Zone of skin (tissue), 1 donor: ENCODE data around the gene FOXP1.

DNA sequence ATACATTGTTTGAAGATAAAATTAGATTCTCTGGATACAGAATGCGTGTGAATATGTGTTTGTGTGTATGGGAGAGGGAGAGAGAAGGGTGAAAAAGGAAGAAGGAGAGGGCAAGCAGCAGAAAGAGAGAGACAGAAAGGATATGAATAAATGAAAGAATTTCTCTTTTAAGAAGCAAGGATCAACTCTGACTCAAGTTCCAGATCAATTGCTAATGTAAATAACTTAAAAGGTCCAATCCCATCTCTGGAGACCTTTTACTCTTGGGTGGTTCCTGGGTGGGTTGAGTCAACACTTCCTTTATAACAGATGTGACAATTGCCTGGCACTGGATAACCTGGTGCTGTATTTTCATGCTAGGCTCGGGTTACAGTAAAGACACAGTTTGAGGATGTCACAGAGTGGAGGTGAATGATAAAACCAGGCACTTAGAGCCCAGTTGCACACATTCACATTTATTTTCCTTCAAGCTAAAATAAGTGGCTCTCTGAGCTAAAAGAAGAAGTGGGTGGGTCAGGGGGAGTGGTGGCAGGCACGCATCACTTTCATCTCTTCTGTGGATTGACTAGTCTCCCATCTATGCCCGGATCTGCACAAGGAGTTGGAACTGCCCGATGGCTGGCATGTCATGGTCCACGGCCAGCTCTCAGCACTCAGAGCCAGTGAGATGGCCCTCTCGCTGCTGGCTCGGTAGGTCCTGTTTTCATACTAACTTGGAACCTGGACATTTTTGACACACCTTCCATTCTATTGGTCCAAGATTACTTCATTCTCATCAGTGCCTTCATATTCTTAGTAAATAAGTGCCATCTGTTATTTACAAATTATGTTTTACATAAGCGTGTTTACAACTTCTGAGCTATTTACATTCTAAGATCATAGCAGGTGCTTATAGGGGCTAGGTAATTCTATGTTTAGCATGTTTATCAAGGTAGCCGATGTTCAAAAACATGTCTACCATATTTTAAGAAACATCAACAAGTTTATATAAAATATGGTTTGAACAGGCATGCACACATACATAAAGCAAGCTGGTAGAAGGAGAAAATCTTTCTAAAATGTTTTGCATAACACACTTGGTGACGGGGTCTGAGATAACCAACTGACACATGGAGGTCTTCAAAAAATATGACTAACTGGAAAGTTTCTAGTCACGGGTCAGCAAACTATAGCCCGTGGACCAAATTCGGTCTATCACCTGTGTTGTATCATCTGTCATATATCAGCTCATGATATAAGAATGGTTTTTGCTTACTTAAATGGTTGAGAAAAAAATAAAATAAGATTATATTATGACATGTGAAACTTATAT lies 465.6 kb downstream of the FOXP1 start:
- RRBS: no CpG with 5 or more reads among the region's 14 CpGs

GRCh38 chr3:71128822-71129457 lies 454.6 kb downstream of the FOXP1 start:
- RRBS: no CpG with 5 or more reads among the region's 6 CpGs

- RRBS: no CpG with 5 or more reads among the region's 20 CpGs
Measured at GRCh38 chr3:71130411-71131434, 452.8 kb downstream of the FOXP1 start.

GRCh38 chr3:71133943-71134499 lies 449.5 kb downstream of the FOXP1 start:
- RRBS: no CpG with 5 or more reads among the region's 5 CpGs

DNA sequence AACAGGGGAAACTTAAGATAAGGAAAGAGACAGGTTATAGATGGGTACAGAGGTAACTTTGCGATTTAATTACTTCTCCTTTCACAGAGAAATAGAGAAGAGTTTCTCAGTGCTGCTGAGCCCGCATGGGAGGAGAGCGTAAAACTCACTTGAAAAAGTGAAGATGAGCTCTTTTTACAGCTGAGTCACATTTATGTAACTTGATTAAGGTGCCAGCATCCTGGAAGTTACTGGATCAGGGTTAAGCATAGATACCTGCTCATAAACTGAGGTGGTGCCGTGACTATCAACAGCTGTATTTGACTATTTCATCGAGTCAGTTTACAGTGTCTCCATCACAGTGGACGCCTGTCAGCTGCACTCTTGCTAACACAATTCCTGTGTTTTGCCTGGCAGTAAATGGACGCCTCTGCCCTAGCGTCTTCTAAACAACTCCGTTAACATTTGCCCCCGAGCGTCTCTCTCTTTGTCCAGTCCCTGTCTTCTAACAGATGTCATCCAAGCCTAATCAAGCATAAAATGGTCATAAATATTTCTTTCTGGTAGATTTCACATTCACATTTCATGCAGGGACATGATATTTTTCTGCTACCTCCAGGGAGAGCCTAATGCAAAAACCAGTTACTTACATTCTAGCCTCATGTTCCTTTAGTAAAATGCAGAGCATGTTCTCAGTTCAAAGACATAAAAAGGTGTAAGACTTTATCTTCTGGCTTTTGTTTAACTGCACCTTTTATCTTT lies 414.5 kb downstream of the FOXP1 start:
- RRBS: no CpG with 5 or more reads among the region's 11 CpGs

GRCh38 chr3:71208082-71208699 lies 375.3 kb downstream of the FOXP1 start:
- RRBS: no CpG with 5 or more reads among the region's 3 CpGs

DNA sequence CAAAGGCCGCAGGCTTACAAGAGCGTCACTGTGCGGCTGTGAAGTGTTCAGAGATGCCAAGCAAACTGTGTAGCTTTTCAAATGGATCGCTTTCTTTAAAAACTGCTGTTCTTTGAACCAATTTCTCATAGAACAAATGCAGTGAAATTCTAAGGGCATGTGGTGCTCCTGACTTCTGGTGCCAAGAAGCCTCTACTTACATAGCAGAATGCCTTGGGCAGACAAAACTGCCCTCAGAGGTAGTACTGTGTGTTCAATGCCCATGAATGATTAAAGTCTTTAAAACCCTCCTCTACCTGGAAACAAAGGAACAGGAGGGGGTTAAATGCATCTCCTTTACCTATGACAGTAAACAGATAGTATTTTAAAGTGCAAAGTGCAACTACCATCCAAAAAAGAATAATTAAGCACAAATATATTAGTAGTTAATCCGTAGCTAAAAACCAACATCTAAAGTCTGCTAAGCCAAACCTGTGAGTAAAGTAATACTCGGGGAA lies 353.3 kb downstream of the FOXP1 start:
- RRBS: no CpG with 5 or more reads among the region's 6 CpGs

- RRBS: no CpG with 5 or more reads among the region's 9 CpGs
Measured at GRCh38 chr3:71243268-71243803, 340.2 kb downstream of the FOXP1 start.

GRCh38 chr3:71247060-71248043 lies 336.2 kb downstream of the FOXP1 start:
- RRBS: no CpG with 5 or more reads among the region's 12 CpGs

- RRBS: 54% methylated on average over 3 of the region's 10 CpGs
Measured at GRCh38 chr3:71310316-71311016, 273.1 kb downstream of the FOXP1 start.

DNA sequence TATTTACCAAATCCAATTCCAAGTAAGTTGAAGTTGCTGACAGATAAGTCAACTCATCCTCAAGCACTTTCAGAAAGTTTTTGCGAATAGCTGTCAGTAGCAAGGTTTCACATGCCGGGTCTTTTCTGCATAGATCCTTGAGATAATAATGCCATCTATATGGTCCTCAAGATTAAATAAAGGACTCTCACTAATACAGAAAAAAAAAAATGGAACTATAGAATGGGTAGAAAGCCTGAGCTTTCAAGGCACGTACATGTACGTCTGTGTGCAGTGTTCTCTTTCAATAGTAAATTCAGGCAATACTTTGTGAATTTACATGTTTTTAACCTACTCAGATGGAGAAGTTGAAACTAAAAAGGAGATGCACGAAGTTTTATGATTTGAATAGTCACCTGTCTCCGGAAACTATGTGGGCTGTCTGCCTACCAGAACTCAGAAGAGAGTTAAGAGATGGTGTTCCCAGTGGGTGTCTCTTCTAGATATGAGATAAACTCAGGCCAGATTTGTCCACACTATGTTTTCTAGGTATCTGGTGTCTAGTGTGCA lies 223.0 kb downstream of the FOXP1 start:
- RRBS: no CpG with 5 or more reads among the region's 6 CpGs

DNA sequence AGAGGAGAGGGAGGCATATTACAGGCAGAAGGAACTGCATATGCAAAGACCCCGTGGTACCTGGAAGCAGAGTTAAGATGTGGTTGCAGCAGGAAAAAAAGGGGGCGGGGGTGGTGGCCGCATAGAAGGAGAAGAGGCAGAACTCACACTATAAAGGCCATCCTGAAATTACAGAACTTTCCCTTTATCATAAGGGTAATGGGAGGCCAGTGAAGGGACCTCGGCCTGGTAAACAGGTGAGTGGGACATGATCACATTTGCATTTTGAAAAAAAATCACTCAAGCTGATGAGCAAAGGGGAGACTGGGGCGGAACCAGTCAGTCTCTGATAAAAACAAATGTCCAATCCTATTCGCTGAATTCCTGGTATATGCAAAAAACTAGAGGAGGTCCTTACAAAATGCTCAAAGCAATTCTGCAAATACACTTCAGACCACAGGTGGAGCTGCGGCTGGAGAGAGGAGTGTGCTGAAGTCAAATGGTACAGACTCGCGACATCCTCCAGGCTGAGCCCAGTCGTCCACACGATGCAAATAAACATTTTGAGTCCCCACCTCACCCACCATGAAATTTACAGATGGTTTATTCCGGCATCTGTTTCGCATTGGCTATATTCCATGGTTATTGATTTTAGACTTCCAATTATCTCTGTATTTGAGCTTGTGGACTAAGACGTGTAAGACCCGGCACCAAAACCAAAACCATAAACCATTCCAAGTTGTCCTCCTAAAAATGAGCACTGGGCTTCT lies 166.7 kb downstream of the FOXP1 start:
- RRBS: 89% methylated on average over 4 of the region's 15 CpGs

DNA sequence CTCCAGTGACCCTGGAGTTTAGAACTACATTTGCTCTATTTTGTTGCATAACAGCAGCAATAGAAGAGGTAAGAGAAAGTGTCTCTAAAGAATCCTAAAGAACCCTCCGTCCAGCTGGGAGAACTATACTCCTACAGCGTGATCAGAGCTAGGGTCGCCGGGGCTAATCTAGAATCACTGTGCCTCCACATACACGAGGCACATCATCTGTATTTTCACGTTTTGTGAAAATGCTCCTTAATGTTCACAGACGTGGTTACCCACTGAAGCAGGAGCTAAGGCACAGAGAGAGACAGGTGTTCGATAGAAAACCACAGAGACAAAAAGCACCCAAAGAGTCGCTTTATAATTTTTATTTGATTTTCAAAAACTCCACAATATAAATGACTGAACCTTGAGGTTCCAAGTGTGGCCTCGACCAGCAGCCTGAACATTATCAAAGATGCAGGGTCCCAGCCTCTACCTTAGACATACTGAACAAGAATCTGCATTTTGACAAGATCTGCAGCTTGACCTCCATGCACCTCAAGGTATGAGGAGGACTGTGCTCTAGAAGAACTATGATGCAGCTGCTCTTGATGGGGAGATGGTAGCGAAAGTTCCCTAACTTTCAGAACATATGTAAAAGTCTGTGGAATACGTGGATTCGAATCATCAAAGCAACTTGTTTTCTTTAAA lies 129.3 kb downstream of the FOXP1 start:
- RRBS: no CpG with 5 or more reads among the region's 13 CpGs

GRCh38 chr3:71532527-71533075 lies 50.9 kb downstream of the FOXP1 start:
- RRBS: no CpG with 5 or more reads among the region's 4 CpGs

DNA sequence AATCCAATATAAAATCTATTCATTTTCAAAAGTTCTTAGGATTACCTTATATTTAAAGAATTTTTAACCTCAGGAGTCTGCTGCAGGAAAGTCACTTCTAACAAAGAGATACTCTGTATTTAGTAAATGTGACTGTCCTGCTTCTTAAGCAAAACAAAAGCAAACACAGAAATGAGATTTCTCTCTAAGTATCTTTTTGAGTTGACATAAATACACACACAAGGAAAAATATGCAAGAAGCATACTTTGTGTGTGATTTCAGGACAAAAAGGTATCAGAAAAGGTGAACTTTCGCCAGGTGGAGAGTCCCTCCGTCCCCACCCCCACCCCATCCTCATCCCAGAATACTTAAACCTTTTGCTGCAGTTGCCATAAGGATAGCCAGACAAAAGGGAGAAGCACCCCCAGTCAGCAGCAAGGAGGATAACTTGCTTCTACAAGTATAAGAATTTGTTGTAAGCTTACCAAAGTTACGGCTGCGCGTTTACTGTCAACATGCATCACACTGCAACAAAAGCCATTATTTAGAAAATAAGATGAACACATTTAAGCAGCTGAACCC lies 10.4 kb downstream of the FOXP1 start:
- RRBS: no CpG with 5 or more reads among the region's 5 CpGs

GRCh38 chr3:71579470-71579794 lies 4.1 kb downstream of the FOXP1 start:
- RRBS: no CpG with 5 or more reads among the region's 3 CpGs

DNA sequence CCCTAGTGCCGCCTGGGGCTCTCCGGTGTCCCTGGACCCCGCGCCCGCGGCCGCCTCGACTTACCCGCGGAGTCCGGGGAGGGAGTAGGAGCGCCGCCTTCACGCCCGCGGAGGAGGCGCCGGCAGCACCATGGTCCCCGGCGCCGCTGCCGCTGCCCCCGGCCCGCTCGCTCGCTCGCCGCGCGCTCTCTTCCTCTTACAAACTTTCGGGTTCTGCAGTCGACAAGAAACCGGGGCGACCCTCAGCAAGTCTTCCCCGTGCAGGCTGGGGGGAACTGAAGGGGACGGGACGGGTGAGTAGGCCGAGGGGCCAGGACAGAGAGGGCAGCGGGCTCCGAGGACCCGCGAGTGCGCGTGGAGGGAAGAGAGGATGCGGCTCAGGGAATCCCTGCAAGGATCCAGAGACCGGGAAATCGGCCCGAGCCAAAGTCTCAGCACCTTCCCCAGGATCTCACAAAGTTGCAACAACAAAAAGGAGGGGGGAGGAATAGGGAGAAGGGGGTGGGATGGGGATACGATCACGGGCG lies 2.0 kb downstream of the FOXP1 start:
- RRBS: 1% methylated on average over 29 of the region's 51 CpGs

DNA sequence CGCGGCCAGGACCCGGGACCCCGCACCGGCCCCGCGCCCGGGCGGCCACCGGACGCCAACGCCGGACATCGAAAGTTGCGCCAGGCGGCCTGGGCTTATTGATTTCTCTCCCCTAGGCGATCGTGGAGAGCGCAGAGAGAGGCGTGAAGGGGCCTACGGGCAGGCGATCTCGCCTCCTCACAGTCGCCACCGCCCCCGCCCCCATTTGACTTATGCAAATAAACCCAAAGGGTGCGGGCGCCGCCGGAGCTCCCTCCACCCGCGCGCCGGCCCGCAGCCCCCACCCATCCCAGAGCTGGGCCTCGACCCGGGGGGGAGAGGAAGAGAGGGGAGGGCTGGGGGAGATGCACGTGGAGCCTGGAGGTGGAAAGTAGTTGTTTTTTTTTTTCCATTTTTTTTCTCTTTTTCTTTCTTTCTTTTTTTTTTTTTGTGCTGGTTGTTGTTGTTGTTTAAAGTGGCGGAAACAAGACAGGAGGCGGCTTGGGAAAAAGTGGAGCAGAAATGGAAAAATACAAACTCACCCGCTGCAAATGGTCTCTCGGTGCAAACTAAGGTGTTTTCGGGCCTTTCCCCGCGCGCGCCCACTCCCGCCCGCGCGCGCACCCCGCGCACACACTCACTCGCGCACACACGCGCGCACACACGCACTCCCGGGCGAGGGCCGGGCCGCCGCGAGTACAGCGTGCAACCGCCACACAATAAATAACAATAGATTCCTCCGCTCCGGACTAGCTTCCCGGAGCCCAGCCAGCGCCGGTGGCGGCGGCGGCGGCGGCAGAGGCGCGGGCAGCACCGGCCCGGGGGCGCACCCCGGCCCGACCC lies at the start of gene FOXP1:
FOXP1 (minus strand) TSS at position 679 of the 822 bp plus-strand sequence.
- RRBS: 2% methylated on average over 23 of the region's 85 CpGs

GRCh38 chr3:72144777-72145245 lies 359.9 kb upstream of the PROK2 start:
- RRBS: no CpG with 5 or more reads among the region's 8 CpGs

GRCh38 chr3:72164544-72164889 lies 379.6 kb upstream of the PROK2 start:
- RRBS: no CpG with 5 or more reads among the region's 3 CpGs